Panc1 (cell line): ENCODE data around the gene CCDC85A.

- RRBS, 2 experiments = no CpG with 5 or more reads among the region's 11 CpGs
These were observed 77.7 kb downstream of the RTN4 start for GRCh38 chr2:54972173-54973387.

DNA sequence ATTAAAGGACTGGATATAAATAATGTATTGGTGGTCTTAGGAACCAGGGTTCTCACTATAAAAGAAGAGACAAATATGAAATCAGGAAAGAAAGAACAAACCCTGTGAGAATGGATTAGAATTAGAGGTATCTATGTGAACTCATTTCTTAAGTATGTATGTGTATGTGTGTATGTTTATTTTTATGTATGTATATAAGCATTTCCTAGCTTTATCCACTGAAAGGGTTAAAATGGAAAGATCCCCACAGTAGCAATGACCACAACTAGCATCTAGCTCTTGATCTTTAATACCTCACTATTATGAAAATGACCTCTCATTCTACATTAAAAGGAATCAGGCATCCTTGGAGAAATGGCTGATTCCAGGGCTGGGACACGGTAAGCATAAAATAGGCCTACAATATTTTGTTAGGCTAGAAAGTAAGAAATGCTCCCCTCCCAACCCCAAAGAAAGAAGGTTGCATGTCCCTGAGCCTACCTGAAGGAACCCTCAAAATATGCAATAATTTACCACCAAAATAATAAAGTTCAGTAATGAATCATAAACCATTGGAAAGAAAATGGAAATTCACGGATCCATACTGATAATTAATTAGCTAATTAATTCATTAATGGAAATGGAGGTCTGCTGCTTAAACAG is 31.5 kb downstream of the RTN4 start:
- RRBS, 2 experiments = no CpG with 5 or more reads among the region's 2 CpGs

GRCh38 chr2:55022944-55024039 is 27.0 kb downstream of the RTN4 start:
- RRBS, 2 experiments = no CpG with 5 or more reads among the region's 2 CpGs

GRCh38 chr2:55519895-55520723 is 591 bp downstream of the CFAP36 start:
- RRBS, 2 experiments = 4 to 13% methylated on average over 2 of the region's 36 CpGs

GRCh38 chr2:55618610-55619273 is 1.3 kb upstream of the PPP4R3B start:
- RRBS, 2 experiments = no CpG with 5 or more reads among the region's 17 CpGs

DNA sequence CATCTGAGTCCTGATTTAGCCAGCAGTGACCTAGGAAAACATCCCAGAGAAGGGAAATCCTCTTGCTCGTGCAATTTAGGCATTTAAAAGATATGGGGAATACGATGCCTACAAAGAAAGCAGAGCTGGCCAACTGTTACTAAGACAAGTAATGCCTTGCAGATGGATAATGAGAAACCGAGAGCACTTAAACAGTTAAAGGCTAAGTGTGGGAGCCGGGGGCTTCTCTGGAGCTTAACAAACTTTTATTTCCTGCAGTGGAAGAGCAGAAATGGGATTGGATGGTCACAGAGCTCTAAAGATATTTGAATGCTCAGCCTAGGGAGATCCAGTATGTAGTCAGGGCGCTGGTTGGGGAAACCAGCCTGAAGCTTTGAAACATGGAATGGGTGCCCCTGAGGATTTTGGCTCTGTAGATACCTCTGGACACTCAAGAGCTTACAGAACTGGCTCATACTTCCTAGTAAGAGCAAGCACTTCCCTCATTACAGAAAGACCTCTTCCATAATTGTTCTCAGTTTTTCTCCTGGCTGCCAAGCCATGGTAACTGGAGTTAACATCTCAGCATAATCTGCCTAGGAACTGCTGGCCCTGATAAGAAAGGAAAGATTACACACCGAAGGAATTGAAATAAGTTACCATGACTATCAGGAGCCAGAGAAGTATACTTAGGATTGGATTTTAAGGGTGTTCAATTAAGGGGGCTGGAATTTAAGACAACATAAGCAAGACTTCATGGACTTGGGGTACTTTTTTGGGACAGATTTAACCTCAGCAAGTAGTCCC is 8.7 kb upstream of the PPP4R3B start:
- RRBS, 2 experiments = no CpG with 5 or more reads among the region's 6 CpGs

- RRBS, 2 experiments = no CpG with 5 or more reads among the region's 4 CpGs
These were observed 43.7 kb downstream of the EFEMP1 start for GRCh38 chr2:55879752-55880481.

- RRBS, 2 experiments = under 1 to 4% methylated on average over 34 of the region's 70 CpGs
These were observed at the start of gene CCDC85A for GRCh38 chr2:56183542-56184373. Gene CCDC85A, plus strand, starts transcription at chr2:56183990.

GRCh38 chr2:58115358-58116021 is 68.9 kb downstream of the VRK2 start:
- RRBS, 2 experiments = no CpG with 5 or more reads among the region's 10 CpGs

- RRBS, 2 experiments = no CpG with 5 or more reads among the region's 15 CpGs
These were observed 71.4 kb downstream of the VRK2 start for GRCh38 chr2:58117750-58118648.

DNA sequence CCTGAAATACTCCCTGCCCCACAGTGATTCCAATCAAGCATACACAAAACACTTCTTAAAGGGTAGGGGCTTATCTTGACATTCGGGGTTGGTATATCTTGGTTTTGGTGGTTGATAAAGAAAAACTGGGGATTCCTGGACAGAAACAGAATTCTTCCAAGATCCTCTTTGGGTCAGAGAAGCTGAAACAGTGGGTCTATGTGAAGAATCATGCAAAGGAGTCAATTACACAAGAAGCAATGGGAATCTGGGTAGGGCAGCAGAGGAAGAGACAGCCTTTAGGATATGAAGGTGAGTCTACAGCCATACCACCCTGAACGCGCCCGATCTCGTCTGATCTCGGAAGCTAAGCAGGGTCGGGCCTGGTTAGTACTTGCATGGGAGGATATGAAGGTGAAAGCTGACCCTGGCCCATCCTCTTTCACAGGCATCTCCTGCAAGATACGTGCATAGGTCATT is 1080.8 kb upstream of the FANCL start:
- RRBS, 2 experiments = no CpG with 5 or more reads among the region's 8 CpGs

GRCh38 chr2:59887910-59888329 is 665.5 kb downstream of the BCL11A start:
- RRBS, 2 experiments = no CpG with 5 or more reads among the region's 5 CpGs

- RRBS, 2 experiments = no CpG with 5 or more reads among the region's 5 CpGs
These were observed 237.1 kb downstream of the BCL11A start for GRCh38 chr2:60316275-60316757.

DNA sequence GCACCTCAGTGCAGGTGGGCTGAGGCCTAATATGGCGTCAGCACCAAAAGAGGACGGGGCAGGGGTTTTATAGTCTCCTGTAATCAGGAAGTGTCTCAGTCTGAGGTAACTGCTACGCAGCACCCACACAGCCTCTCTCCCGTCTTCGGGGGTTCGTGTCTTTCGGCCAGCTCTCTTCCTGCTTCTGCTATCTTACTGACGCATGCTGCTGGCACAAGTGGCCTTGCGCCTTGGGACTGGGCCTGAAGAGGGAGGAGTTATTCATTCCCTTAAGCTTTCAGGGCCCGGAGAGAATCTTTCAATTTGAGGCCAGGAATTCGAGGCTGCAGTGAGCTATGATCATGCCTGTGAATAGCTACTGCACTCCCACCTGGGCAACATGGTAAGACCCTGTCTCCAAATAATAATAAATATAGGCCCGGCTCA is 14.5 kb upstream of the PAPOLG start:
- RRBS, 2 experiments = 57% methylated on average over 3 of the region's 12 CpGs; no CpG with 5 or more reads in 1 of the 2 experiments

DNA sequence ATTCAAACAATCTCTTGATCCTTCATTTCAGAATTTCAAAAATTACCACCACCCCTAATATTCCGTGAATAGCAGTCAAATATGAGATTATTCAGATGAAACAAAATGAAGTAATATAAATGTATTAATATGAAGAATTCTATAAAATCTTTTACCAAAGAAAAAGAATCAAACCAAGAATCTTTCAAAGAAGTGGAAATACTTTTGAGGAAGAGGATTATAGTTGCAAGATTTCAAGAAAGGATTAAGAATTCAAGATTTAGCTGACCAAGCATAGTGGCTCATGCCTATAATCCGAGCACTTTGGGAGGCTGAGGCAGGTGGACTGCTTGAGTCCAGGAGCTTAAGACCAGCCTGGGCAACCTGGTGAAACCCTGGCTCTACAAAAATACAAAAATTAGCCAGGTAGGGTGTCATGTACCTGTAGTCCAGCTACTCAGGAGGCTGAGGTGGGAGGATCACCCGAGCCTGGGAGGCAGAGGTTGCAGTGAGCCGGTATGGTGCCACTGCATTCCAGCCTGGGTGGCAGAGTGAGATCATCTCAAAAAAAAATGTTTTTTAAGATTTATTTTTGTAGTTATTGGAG is 17.7 kb downstream of the REL start:
- RRBS, 2 experiments = no CpG with 5 or more reads among the region's 4 CpGs

- RRBS, 2 experiments = 2 to 6% methylated on average over 23 to 26 of the region's 69 CpGs
These were observed 369 bp downstream of the USP34 start for GRCh38 chr2:61470461-61470974.

- RRBS, 2 experiments = no CpG with 5 or more reads among the region's 26 CpGs
These were observed 1.5 kb downstream of the XPO1 start for GRCh38 chr2:61536416-61537260.

- RRBS, 2 experiments = no CpG with 5 or more reads among the region's 7 CpGs
These were observed 135.0 kb downstream of the FAM161A start for GRCh38 chr2:61718705-61719404.

DNA sequence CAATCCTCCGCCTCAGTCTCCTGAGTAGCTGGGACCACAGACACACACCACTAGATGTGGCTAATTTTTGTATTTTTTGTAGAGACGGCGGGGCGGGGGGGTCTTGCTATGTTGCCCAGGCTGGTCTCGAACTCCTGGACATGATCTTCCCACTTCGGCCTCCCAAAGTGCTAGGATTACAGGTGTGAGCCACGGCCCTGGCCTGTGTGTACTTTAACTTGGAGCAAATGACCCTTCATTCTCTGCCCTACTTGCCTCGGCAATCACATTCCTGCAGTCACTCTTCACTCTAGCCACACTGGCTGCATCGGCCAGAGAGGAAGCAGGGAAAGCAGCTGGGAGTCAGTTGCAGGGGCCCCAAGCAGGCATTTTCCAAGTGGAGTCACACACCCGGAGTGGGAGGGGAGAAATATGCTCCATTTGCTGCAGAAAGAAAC is 37.3 kb downstream of the FAM161A start:
- RRBS, 2 experiments = no CpG with 5 or more reads among the region's 10 CpGs

- RRBS, 2 experiments = no CpG with 5 or more reads among the region's 3 CpGs
These were observed 6.1 kb upstream of the B3GNT2 start for GRCh38 chr2:62189800-62190227.